Bronchial epithelial cell (primary cell): ENCODE measurements around a stretch of chr3.

DNA sequence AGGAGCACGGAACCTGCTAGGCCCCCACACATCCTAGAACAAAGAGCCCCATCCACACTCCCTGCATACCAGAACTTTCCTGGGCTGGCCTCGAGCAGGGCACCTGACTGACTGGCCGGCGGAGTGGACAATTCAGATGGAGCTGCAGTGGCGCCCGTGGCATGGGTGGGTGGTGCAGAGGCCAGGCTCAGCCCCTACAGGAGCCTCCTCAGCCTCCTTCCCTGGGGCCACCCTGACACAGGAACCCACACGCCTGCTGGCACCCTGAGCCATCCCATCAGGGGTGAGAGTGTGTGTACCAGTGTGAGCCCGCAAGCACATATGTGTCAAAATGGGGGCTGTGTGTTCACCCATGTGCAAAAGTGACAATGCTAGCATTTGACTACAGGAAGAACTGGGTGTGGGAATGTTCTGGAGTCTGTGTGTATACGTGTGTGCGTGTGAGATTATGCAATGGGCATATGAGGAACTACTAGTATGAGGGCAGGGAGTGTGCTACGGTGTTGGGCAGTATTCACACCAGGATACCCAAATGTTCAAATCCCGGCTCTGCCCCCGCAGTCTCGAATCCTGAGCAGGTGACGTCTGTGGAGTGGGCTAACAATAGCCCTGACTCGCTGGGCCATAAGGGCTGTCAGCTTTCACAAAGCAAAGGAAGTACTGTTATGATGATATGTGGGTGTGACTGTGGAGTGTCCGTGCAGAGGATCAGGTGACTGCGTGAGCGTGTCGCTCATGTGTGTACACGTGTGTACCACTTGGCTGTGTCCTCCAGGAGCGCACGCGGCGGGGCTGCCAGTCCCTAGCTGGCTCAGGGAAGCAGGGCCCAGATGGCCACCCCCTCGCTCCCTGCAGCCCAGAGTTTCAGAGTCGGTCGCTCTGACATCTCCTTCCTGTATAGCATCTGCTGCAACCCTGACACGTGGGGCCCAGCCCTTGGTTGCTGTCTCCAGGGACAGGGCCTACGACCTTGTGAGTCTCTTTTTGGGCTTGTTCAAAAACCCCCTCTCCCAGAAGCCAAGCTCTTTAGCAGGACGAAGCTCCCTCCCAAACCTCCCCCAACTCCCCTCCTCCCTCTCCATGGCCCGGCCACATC is 27.3 kb downstream of the IQSEC1 start:
- RRBS, 2 experiments, result no CpG with 5 or more reads among the region's 32 CpGs

- RRBS, 2 experiments, result no CpG with 5 or more reads among the region's 20 CpGs
Observed at GRCh38 chr3:13144066-13144816, 71.0 kb upstream of the IQSEC1 start.

- RRBS, 2 experiments, result no CpG with 5 or more reads among the region's 13 CpGs
Observed at GRCh38 chr3:13223411-13224131, 150.3 kb upstream of the IQSEC1 start.

DNA sequence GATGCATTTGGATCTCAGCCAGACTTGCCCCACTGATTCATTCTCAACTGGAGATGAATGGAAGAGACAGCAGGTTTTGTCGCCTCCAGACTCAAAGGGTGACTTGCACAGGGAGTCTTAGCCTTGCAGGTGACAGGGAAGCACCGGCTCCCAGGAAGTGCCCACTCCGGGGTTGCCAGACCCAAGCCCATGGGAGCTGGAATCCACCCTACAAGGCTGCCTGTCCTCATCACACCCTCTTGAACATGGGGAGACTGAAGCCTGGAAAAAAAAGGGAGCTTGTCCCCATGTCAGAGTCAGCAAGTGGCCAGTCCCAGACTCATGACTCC is 94.8 kb downstream of the NUP210 start:
- RRBS, 2 experiments, result no CpG with 5 or more reads among the region's 3 CpGs

GRCh38 chr3:13352721-13353262 is 67.3 kb downstream of the NUP210 start:
- RRBS, 2 experiments, result no CpG with 5 or more reads among the region's 7 CpGs

DNA sequence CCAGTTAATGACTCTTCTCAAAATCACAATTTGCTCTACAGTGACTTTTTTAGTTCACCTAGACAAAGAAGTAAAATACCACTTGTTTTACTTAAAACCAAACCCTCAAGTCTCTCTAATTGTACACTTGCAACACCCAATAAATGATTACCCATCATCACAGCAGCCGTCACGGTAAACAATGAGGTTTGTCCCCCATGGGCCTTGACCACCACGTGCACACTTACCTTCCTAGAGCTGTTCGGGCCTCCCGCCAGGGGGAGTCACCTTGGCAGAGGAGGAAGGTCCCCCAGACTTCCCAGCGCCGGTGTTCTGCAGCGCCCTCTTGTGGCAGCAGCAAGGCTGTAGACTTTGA is 18.7 kb upstream of the HDAC11 start:
- RRBS, 2 experiments, result no CpG with 5 or more reads among the region's 8 CpGs

DNA sequence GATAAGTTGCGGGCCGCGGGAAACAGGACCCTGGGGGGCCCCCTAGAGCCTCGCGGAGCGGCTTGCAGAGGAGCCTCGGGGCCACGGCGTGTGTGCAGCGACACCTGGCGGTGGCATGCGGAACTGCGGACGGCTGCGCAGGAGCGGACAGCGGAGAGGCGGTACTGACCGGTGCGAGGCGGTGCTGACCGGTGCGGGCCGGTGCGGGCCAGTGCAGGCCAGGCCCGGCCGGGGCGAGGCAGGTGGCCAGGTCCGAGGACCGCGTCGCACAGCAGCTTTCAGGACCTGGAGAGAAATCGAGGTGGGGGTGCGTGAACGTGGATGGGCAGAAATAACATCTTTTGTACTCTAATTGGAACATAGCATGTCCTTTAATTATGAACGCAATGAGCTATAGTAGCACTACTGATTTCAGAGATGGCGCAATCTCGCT is 101.6 kb downstream of the FBLN2 start:
- RRBS, 2 experiments, result no CpG with 5 or more reads among the region's 38 CpGs

DNA sequence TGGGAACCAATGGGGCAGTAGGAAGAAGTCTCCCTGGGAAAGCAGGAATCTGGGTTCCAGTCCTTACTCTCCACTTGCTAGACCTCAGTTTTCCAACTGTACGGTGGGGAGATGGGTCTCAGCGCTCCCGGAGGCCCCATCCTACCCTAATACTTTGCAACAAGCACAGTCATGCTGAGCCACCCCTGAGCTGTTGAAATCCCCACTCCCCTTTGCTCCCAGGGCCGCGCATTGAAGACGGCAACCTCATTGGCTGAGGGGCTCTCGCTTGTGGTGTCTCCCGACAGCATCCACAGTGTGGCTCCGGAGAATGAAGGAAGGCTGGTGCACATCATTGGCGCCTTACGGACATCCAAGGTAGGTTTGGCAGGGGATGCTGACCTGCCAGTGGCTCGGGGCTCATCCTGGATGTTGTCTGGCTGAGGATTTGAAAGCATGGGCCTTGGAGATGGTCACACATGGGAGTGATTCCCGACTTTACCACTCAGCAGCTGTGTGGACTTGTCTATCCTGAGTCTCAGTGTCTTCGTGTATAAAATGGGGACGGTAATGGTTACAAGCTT is 5.8 kb downstream of the TMEM43 start:
- RRBS, 2 experiments, result no CpG with 5 or more reads among the region's 15 CpGs

DNA sequence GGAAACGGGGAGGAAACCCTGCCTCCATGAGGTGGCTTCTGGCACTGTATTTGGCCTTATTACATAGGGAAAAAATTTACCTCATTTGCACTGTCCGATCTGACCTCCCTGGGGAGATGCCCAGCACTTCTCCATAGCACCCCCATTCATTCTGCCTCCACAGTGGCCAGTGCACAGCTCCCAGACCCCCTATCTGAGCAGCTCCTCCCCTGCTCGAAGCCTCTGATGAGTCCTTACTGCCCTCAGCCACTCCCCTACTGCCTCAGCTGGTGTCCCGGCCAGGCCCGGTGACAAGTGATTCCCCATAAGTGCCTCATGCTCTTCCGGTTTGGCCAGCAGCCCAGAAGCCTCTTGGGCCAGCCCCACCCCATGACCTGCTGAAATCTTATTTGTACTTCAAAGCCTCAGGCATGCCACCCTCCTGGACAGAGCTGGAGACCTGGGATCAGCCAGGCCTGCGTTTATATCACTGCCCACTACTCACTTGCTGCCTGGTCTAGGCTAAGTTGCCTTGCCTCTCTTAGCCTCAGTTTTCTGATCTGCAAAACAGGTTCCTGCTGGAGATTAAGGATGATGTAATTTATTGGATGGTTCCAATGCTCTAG is 30.6 kb upstream of the SLC6A6 start:
- RRBS, 2 experiments, result 0% methylated on average over 1 of the region's 7 CpGs; no CpG with 5 or more reads in 1 of the 2 experiments

DNA sequence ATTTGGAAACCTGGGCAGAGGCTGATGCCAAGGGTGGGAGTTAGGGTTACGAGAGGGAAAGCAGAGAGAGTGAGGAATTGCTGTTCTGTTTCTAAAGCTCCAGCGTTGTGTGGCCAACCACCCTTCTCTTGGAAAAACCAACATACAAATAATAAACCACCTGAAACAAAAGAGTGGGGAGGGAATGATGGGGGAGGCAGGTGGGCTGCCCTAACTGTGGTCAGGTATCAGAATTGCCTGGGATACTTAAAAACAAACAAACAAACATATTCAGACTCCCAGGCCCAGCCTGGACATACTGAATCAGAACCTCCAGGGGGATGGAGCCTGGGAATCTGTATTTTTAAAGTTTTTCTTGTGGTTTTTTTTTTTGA is 4.3 kb downstream of the SLC6A6 start:
- RRBS, 2 experiments, result no CpG with 5 or more reads among the region's 2 CpGs

DNA sequence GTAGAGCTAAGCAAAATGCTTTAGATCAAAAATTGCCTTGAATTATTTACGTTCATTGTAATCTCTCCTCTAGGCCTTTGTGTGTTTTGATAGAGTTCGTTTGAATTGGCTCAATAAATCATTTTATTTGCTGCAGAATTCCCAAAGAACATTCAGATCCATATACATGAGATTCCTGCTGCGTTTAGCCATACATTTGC is 234 bp upstream of the C3orf20 start:
- RRBS, 2 experiments, result no CpG with 5 or more reads among the region's 3 CpGs

- RRBS, 2 experiments, result no CpG with 5 or more reads among the region's 8 CpGs
Observed at GRCh38 chr3:14804216-14804685, 14.5 kb upstream of the FGD5 start.

GRCh38 chr3:14849895-14850360 is 31.2 kb downstream of the FGD5 start:
- RRBS, 2 experiments, result no CpG with 5 or more reads among the region's 4 CpGs

DNA sequence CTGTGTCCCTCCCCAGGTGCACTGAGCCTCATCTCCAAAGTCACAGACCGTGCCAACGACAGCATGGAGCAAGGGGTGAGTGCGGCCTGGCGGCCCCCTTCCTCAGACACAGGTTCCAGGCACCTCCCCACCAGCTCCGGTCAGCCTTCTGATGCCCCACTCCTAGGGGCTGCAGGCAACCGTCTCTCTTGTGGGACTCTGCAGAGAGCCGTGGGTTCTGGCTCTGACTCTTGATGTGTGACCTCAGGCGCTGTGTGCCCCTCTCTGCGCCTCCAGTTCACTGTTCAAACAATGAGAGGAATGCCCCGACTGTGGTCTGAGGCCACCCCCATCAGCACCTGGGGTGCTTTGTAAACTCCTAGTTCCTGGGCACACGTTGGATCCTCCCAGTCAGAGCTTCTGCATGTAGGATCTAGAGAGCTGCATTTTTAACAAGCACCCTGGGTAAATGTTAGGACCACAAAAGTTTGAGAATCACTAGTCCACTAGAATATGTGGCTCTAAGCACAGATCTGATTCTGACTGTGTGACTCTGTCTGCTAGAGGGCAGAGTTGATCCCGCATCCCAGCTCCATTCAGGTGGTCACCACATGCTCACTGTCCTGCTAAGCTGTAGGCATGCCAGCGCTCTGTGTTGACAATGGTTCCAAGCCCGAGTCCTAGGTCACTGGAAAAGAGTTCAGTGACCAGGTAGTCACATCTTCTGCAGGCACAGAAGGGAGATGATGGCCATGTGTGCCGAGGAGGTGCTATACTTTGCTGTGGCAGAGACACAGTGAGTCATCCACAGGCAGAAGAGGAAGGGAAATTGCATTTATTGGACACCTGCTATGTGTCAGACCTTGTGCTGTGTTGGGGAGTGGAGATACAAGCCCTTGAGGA is 46.2 kb upstream of the NR2C2 start:
- RRBS, 2 experiments, result no CpG with 5 or more reads among the region's 15 CpGs

- RRBS, 2 experiments, result no CpG with 5 or more reads among the region's 1 CpG
Observed at GRCh38 chr3:15218024-15218402, 12.0 kb downstream of the CAPN7 start.

- RRBS, 2 experiments, result no CpG with 5 or more reads among the region's 7 CpGs
Observed at GRCh38 chr3:15252786-15253692, 47.0 kb downstream of the CAPN7 start.

DNA sequence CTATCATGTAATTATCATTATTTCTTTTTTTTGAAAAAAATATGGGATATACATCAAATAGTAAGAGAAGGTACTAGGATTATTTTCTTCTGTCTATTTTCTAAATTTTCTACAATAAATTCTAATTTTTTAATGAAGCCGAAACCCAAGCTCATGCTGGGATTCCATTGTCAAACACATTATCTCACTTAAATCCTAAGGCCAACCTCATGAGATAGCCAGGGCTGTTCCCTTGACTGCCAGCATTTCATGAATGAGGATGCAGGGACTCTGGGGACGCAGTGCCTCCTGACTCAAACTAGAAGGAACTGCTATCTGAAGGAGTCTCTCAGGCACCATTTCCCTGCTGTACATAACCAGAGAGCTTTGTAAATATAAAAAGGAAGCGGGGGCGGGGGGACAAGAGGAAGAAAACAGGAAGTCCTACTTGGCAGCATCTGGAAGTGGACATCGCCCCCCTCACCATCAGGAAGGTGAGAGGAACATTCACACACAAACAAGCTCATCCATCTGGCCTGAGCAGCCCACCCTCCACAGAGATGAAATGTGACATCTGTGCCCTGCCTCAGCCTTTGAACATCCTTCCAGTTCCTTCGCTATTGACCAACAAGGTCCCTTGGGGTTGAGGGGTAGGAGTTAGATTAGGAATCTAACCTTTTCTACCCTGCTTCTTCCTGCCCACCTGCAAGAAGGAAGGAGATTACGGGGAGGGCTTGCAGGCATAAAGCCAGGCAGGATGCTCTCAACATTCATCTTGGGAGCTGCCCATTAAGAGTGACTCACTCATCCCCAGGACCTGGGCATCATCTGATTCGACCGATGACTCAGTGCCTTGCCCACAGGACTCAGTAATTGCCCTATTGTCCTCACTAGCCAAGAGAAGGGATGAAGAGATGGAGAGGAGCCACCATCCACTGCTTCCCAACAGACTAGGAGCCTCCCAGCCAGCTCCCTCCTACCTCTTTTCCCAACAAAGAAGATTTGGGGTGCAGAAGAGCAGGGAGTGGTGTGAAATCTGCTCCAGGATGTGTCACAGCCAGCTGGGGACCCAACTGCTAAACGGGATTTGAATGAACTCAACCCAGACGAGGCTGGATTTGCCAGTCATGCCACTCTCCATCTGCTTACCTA is 31.9 kb downstream of the SH3BP5 start:
- RRBS, 2 experiments, result no CpG with 5 or more reads among the region's 11 CpGs

- RRBS, 2 experiments, result no CpG with 5 or more reads among the region's 13 CpGs
Observed at GRCh38 chr3:15326102-15326729, 6.2 kb downstream of the SH3BP5 start.

DNA sequence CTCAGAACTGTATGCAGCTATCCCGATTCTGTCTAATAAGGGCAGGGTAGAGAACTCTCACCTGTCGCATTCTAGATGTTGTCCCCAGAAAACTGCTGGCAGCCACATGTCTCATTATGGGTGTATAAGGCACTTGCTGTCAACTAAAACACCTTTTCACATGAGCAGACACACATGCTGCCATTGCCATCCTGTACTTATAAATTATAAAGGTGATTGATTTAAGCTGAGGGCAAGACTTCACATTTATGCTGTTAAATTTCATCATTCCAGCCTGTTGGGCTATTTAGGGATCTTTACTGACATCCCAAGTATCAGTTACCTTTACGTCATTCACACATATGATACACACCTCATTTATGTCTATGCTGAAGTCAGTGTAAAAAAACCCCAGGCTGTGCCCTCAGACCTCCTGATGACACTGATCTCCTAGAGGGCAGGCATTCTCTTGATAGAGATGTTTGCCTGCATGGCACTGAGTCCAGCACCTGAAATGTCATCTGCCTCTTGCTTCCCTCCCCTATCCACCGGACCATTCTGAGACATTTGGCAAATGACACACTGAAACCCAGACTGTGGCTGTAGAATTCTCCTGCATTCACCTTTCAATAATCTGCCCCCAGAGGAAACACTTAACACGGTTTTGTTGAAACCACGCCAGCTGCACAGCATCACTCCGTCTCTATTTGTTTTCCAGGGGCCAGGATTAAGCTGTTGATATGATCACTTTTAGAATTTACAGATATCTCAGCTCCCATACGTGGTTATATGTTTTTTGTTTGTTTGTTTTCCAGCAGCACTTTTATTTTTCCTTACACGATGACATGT is 35.9 kb downstream of the BTD start:
- RRBS, 2 experiments, result no CpG with 5 or more reads among the region's 9 CpGs

DNA sequence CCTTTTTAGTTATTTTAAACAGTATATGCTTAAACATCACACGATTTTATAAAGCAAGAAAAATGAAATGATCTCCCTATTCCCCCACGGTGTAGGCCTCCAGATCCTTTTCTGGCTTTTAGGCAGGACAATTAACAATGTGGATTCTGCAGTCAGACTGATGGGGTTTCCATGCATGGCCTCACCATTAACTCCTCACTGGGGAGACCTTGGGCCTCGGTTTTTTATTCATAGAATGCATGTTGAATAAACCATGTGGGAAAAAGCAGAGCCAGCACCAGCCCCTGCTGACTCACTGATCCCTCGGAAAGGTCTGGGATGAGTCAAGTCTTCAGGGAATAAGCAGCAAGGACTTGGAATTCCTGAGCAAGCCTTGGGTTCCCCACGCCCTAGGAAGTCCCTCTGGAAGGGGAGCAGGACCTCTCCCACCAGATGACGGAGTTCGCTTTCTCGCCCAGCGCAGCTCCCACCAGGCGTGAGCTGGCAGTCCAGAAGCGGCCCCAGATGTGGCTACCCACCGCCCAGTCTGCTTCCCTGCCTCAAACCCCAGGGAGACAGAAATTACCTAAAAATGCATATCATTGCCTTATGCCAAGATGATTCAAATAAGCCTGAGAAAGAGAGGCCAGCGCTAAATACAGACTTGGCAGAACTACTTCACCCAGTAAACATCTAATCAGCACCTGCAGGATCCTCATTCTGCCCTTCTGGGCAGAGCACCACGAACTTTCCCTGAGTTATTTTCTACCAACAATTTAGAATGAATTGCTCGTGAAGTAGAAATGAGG is 45.4 kb downstream of the BTD start:
- RRBS, 2 experiments, result no CpG with 5 or more reads among the region's 15 CpGs